ENCODE measurements around the gene MRRF.

GRCh38 chr9:121775941-121776403 lies 124.5 kb downstream of the DAB2IP start:
- PRO-cap, result no peak
- RAMPAGE, long total RNA, result no peak

DNA sequence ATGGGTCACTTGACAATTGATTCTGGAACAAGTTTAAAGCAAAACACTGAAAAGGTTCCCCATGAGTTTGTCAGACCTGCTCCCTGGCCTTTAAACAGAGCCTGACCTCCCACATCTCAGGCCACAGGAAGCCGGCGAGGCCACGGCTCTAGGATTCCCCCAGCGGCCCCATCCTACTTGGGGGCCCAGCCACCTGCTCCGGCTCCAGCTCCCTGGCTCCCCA lies 62.0 kb downstream of the TTLL11 start:
- PRO-cap, result no peak
- RAMPAGE, long total RNA, result no peak

- PRO-cap, result no peak
- RAMPAGE, long total RNA, result no peak
Measured at GRCh38 chr9:122258890-122259388, 5.7 kb downstream of the RBM18 start.

DNA sequence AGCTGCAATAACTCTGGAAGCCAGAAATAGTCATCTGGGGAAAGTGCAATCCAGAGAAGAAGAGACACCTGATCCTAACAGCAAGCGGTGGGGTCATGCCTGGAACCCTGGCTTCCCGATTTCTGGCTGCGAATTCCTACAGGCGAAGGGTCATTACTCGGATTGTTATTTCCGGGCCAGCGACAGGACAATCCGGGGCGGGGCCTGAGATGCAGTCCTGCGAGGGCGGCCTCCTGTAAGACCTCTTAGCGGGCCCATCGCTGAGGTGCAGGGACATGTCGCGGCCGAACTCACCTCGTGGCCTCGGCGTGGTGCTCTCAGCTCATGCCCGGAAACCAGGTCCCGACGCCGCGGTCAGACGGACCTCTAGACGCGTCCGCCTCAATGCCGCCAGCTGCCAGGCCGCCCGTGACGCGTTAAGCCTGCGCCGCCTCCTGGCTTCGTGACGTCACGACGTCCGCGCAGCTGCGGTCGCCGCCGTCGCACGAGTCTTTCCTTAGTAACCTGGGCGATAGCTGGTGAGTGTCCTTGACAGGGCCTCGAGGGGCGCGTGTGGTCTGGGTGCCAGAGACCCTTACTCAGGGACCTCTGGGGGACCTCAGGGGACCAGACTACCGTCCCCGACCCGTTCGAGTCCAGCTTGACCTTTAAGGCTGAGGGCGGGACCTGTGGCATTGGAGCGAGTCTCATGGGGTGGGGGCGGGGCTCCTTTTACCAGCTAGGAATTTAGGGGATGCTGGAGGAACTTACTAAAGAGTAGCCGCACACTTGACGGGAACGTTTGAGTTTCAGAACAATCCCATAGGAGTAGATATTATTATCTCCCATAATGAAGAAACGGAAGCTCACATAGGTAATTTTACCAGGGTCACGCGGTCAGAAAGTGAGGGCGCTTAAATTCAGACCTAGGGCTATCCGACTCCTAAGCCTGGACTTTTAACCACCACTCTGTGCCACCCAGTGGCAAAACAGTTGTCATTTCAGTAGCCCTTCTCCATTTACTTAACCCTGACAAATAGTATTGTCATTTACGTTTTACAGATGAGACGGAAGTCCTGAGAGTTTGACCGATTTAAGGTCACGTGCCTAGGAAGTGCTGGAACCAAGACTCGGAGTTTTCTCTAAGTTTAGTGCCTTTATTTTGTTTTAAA lies at the start of gene MRRF:
TSS of gene MRRF (plus strand) at position 462 of the 1,151 bp plus-strand sequence.
- PRO-cap, result bidirectional peak, plus-strand start at position 492 of the sequence, minus-strand start at position 368 of the sequence; bidirectional peak, plus-strand start at position 1,075 of the sequence, minus-strand start at position 1,000 of the sequence
- RAMPAGE, long total RNA, result start-site peak on the minus strand centred at position 380 of the sequence, 61 bp wide, 233 and 150 reads in 2 replicates; start-site peak on the plus strand centred at position 482 of the sequence, 16 bp wide, 44 and 73 reads in 2 replicates

GRCh38 chr9:122346393-122347621 lies 24.0 kb upstream of the PTGS1 start:
- PRO-cap, result unidirectional peak, minus-strand start at chr9:122347521
- RAMPAGE, long total RNA, result no peak

- PRO-cap, result no peak
- RAMPAGE, long total RNA, result no peak
Measured at GRCh38 chr9:122941620-122942168, 874 bp downstream of the RABGAP1 start.

DNA sequence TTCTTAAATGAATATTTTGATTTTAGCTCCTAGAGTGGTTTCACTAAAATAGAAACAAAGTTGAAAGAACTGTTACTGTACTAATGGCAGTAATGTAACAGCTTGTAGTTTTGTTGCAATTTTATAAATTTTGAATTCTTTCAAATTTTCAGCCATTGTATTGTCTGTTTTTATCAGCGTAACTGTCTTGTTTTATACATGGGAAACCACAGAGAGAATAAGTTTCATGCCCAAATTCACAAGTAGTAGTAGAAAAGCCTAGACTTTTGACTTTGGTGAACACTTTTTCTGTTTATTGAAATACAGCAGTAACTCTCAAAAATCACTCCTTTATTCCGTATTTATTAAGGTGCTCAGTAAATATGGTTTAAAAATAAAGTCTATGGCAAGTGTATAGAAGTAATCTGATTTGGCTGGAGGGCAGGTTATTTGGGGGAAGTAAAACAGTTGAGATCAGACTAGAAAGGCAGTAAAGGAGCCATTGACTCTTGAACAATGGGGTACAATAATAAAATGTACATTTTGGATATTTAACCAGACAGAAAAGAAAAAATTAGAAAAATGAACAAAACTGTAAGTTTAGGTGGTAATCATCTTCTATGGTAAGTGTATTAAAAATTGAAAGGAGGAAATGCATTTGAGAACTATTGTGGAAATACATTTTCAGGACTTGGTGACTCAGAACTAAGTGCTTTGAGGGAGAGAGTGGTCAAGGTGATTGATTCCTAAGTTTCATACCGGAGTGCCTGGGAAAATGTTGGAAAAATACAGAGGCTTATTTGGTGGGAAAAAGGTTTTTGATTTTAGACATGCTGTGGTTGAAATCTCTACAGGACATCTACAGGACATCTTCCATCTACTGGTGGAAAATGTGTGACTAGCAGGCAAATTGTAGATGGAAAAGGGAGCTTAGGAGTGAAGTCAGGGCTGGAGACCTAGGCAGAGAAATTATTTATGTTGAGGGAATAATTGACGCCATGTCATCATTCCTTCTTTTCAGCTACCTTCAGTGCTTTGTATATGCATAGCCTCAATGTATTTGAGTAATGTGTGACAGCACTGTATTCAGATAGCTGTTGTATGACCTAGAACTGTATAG lies 2.2 kb upstream of the GPR21 start:
- PRO-cap, result no peak
- RAMPAGE, long total RNA, result no peak

DNA sequence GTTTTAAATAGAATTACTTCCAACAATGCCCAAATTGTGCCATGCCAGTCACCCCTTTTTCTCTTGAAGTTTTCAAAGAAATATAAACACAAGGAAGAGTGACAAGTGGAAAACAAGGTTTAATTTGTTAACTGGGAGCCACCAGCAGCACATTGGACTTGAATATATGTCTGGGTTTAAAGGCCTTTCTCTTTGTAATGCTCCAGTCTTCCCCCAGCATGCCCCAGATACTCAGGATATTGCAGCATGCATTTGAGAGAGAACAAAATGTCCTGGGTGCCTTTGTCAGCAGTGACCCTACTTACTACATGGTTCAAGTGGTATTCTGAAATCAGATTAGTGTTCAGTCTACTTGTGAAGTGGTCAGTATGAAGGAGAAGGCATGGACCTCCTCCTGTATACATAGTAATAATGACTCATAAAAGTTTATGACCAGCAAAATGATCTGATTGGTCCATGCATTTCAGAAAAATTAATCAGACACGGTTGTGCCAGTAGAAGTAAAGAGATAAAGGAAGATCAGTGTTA lies 25.3 kb downstream of the GPR21 start:
- PRO-cap, result no peak
- RAMPAGE, long total RNA, result no peak

DNA sequence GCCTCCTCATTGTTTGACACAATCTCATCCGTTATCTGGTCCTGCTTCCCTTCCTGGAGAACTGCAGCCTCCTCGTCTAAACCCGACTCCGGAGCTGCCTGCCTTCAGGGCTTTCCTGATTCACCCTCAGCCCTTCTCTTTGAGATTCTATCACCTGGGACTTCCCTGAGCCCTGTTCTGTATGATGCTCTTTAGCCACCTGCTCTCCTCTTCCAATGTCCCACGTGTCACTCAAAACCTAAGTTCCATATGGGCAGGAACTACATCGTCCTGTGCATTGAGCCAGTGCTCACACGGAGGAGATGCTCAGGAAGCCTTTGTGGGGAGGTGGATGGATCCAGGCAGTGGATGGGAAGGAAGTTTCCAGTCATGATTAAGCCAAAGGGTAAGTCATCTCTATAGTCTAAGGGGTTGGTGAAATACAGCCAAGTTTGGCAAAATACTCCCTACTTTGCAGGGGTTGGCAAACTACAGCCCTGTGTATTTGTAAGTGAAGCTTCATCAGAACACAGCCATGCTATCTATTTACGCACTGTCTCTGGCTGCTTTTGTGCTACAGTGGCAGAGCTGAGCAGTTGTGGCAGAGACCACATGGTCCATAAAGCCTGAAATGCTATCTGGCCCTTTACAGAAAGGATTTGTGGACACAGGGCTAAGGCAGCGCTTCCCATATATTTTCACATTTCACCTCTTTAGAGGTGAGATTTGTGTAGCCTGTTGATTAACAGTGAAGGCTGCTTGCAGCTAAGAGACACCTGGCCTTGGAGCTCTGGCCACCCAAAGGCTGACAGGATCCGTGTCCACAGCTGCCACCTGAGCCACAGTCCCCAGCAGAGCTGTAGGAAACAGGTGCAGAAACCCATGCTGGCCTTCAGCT lies 80.1 kb downstream of the GPR21 start:
- PRO-cap, result no peak
- RAMPAGE, long total RNA, result no peak

- PRO-cap, result no peak
- RAMPAGE, long total RNA, result no peak
Measured at GRCh38 chr9:123241669-123242443, 26.5 kb downstream of the STRBP start.

GRCh38 chr9:123257252-123257941 lies 11.0 kb downstream of the STRBP start:
- PRO-cap, result no peak
- RAMPAGE, long total RNA, result no peak

- PRO-cap, result no peak
- RAMPAGE, long total RNA, result no peak
Measured at GRCh38 chr9:123327642-123328345, 28.2 kb upstream of the CRB2 start.

DNA sequence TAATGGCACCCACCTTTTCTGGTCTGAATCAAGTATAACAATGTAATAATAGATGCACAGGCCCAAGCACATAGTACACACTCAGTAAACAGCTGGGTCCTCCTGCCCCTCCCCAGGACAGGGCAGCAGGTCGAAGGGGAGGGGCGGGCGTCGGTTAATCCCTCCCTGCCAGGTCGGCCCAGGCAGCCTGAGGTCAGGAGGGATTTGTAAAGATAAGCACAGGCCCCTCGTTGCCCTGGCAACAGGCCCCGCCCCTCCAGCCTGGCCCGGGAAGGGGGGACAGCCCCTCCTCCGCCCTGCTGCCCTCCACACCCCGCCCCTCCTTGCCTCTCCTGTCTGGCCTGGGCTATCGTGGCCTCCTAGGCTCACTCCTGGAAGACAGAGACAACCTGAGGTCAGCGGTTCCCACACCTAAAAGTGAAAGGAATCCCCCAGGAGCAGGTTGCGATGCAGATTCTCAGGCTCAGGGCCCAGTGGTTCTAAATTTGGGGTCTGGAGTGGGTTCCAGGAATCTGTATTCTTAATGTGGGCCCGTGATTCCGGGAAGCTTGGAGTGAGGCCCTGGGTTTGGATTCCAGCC lies 4.2 kb downstream of the CRB2 start:
- PRO-cap, result no peak
- RAMPAGE, long total RNA, result no peak

DNA sequence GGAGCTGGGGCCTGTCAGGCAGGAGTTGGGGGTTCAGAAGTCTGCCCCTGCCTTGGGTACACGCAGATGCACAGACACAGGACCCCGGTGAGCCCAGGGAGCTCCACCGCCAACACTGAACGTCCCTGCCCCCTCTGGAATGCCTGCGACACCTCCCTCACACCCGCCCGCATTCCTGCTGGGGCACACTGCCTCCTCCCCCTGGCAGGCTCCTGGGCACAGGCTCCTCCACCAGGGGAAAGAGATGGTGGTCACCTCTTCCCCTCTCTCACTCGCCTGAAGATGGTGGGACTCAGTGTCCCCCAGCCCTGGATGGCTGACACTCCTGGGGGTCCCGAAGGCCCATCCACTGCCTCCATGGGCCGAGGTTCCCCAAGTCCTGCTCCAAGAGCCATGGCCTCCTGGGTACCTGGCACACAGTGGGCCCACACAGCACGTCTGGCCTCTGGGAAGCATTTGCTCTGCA lies 12.1 kb downstream of the CRB2 start:
- PRO-cap, result no peak
- RAMPAGE, long total RNA, result no peak

GRCh38 chr9:123373888-123374482 lies 18.0 kb downstream of the CRB2 start:
- PRO-cap, result no peak
- RAMPAGE, long total RNA, result no peak

GRCh38 chr9:123461021-123461483 lies 105.1 kb downstream of the CRB2 start:
- PRO-cap, result no peak
- RAMPAGE, long total RNA, result no peak

GRCh38 chr9:123608257-123608566 lies 252.2 kb downstream of the CRB2 start:
- PRO-cap, result no peak
- RAMPAGE, long total RNA, result no peak

DNA sequence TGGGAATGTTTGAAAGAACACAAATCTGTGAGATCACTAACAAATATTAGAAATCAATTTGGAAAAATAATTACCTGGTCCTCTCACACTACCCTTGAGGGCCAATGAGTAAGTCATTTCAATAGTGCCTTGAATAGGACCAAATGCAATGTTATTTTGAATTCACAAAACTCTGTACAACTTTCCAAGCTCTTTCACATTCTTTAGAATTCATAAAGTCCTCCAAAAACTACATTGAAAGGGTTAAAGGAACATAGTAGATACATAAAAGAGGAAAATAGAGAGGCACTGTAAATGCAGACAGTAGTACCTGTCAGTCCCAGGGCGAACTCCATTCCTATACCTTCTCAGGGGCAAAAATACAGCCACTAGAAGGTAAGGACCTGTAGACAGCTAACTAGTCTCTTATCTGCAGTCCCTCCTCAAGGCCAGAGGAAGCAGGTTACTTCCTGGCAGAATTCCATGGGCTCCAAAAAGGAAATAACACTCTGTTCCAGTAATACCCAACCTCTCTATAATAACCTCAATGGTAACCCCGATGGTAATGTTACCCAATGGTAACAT lies 113.3 kb downstream of the DENND1A start:
- PRO-cap, result no peak
- RAMPAGE, long total RNA, result no peak

GRCh38 chr9:124256456-124256851 lies 1.3 kb upstream of the NEK6 start:
- PRO-cap, result no peak
- RAMPAGE, long total RNA, result no peak

- PRO-cap, result no peak
- RAMPAGE, long total RNA, result no peak
Measured at GRCh38 chr9:124350701-124351960, 64.1 kb downstream of the PSMB7 start.

Data from Karpas-422 (cell line).